Body of pancreas (tissue), 2 donors: ENCODE data around the genes RET and SYT15.

DNA sequence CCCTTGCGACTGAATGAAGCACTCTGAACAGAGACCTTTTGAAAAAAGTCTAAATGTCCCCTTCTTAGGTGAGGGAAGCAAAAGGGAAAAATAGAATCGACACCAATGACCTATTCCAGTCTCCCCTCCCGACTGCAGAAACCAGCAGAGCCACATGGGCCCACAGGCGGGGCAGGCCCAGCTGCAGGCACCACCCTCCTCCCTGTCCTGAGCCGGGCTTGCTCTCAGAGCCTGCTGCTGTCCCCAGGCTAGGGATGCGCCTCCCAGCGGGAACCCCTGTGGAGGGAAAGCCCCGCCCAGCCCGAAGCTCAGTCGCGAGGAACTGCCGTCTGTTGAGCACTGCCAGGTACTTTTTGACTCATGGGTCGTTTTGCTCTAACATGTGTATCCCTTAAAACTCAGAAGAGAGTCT is 124.6 kb upstream of the RET start:
- PRO-cap, result no peak
- RAMPAGE, long total RNA, 2 experiments, result no peak in any of the 2 experiments

DNA sequence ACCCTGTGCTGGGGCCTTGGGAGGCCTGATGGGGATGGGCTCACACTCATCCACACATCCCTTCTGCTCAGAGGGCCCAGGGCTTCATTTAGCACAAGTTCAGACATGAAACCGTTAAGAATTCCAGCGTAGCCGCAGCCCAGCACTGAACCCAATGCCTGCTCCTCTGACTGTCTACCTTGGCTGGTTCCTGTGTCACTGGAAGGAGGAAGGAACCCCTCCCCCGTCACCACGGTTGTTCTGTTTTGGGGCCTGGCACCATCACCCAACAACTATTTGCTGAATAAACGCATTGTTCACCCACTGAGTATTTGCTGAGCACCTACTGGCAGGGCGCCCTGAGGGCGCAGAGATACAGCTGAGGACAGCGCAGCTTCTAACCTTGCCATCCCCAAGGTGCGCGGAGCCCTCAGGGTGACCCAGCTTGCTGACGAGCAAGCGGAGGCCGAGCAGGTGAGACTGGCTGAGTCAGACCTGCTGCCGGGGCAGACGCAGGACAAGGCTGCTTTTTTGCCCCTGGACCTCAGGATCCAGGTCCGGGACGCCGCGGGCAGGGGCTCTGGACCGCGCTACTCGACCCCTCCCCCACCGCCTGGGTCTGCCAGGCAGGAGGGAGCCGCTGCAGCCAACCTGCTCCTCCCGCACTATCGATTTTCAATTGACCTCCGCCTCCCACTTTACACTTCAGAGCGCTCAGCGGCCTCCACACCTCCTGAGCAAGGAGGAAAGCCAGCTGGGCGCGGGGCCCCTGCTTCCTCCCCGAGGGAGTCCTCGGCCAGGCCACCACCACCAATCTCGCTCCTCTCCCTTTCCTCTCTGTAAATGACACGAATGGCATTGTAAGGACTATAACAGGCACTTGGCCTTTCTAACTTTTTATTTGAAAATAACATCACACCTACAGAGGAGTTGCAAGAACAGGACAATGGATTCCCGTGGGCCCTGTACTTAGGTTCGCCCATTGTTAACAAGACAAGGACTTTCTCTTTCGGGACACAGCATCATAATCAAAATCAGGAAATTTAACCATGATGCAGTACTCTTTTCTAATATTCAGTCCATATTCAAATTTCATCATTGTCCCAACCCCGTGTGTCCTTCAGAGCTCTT is 50.3 kb upstream of the RET start:
- PRO-cap, result no peak
- RAMPAGE, long total RNA, 2 experiments, result no peak in any of the 2 experiments

GRCh38 chr10:43076831-43077698 is at the start of gene RET:
Gene RET, plus strand, starts transcription at chr10:43077069.
- PRO-cap, result bidirectional peak, plus-strand start at chr10:43077069, minus-strand start at chr10:43076940
- RAMPAGE, long total RNA, 2 experiments, result no peak in any of the 2 experiments

DNA sequence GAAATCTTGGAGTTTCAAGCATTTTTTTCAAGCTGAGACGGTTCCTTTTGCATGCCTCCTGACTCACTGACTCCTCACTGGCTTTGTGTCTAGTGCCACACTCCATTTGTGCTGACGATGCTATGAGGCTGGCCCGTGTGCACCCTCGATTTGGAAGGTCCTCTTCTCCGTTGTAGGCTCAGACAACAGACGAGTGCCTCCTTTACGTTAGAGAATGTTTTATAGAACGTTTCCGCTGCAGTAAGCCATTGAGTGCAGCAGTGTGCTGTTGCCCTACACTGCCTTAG is 10.8 kb upstream of the CSGALNACT2 start:
- PRO-cap, result no peak
- RAMPAGE, long total RNA, 2 experiments, result no peak in any of the 2 experiments

GRCh38 chr10:43192921-43193384 is 54.7 kb downstream of the CSGALNACT2 start:
- PRO-cap, result no peak
- RAMPAGE, long total RNA, 2 experiments, result no peak in any of the 2 experiments

GRCh38 chr10:43391345-43392081 is 17.5 kb downstream of the HNRNPF start:
- PRO-cap, result no peak
- RAMPAGE, long total RNA, 2 experiments, result no peak in any of the 2 experiments

- PRO-cap, result no peak
- RAMPAGE, long total RNA, 2 experiments, result no peak in any of the 2 experiments
Observed at GRCh38 chr10:43417893-43418703, 9.1 kb upstream of the HNRNPF start.

DNA sequence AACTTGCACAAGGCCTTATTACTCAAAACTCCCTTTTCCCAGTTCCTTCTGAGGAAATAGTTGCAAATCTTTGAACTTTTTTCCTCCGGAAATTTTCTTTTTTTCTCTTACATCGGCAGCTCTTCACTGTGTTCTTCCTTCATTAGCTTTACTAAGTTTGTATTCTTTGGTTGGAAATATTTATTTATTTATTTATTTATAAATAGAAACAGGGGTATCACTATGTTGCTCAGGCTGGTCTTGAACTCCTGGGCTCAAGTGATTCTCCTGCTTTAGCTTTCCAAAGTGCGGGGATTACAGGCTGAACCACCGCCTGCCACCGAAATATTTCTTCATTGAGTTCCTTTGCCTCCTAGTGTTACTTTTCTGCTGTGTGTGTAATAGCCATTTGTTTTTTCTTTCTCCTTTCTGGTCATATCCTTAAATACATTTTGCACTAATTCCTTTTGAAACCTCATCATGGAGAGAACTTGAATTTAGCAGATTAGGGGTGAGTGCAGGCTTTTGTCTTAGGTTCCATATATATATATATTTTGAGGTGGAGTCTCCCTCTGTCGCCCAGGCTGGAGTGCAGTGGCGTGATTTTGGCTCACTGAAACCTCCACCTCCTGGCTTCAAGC is 868 bp downstream of the ZNF487 start:
- PRO-cap, result no peak
- RAMPAGE, long total RNA, 2 experiments, result no peak in any of the 2 experiments

DNA sequence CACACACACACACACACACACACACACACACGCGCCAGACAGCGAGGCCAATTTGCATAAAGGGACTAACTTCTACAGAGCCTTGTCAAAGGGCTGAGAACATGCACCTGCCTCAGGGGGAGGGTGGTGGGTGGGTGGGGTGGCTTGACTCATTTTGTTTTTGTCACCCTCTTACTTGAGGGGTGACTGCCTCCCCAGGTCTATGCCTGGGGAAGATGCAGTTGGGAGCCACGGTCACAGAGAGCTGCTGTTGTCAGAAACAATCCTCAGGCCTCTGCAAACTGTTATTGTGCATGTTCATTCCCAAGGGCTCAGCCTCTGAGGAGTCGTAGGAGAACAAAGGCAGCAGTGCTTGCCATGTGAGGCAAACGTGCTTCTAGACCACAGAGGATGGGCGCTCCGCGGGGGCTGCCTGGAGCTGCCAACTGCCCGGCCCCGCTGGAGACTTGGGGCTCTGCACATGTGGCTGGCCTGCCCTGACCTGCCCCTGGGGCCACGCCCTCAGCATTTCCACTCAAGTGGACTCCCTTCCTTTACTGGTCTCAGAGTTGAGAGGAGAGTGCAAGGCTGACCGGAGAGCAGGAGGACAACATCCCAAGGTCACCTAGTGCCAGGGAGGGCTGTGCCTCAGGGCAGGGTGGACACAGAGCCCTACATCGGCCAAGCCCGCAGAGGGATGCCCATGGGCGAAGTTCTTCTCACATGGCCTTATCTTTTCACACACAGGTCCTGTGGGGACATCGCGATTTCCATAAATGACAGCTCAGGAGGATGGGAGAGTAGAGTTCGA is 222.2 kb upstream of the ZNF32 start:
- PRO-cap, result no peak
- RAMPAGE, long total RNA, 2 experiments, result no peak in any of the 2 experiments

DNA sequence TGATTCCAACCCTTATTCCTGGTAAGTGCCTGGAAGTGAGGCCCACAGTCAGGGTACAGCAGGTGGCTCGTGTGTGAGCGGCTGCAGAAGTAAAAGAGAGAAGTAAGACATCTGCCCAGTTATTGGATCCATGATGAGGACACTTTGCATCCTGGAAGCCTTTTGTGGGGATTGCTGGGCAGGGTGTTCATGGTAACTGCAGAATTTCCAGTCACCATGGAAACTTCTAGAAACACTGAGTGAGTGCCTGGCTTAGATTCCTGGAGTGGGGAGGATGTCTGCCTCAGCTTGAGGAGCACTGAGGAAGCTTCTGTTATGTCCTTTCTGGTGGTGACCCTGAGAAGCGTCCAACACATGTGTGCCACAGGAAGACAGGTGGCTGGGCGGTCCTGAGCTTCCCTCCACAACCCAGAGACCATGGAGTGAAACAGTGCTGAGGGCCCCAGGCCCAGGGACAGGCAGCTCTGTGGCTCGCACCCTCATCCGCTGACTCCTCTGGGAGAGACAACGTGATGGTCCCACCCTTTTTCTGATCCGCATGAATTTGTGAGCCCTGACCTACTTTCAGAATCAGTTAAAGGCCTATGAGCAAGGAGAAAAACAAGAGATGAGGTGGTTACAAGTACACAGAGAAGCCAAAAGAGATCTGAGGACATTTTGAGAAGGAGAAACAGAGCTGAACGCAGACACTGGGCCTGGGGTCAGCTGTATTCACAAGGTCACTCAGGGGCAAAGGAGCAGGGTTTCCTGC is 191.9 kb upstream of the CXCL12 start:
- PRO-cap, result no peak
- RAMPAGE, long total RNA, 2 experiments, result no peak in any of the 2 experiments

DNA sequence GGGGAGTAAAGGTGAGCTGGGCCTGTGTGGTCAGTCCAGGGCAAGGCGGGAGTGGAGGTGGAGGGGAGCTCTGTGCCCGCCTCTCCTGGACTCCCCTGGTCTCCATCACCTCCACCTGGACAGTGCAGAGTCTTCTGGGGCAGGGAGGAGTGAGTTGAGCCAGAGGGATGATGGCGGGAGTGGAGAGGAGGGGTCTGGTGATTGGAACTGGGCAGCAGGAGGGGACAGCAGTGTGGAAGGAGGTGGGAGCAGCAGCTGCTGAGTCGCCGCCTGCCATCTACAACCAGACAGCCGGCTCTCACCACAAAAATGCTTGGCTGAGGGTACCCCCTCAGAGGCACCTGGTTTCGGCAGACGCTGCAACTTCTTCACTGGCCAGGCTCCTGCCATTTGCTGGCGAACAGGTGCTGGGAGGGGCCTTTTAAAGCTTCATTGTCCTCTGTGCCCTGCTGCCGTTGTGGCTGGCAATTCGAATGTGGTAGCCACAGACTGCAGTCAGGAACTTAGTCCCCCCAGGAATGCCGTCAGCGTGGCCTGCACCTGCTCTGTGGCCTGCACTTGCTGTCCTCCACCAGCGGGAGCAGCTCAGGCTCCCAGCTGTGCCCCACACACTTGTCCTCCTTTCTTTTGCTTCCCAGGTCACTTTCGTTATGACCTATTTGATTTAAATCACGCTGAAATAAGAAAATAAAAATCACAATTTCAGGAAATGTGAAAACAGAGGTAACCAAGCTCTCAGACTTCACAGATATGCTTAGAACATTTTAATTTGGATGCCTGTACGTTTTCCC is 3.6 kb downstream of the RASSF4 start:
- PRO-cap, result bidirectional peak, plus-strand start at position 467 of the sequence, minus-strand start at position 457 of the sequence
- RAMPAGE, long total RNA, 2 experiments, result no peak in any of the 2 experiments

DNA sequence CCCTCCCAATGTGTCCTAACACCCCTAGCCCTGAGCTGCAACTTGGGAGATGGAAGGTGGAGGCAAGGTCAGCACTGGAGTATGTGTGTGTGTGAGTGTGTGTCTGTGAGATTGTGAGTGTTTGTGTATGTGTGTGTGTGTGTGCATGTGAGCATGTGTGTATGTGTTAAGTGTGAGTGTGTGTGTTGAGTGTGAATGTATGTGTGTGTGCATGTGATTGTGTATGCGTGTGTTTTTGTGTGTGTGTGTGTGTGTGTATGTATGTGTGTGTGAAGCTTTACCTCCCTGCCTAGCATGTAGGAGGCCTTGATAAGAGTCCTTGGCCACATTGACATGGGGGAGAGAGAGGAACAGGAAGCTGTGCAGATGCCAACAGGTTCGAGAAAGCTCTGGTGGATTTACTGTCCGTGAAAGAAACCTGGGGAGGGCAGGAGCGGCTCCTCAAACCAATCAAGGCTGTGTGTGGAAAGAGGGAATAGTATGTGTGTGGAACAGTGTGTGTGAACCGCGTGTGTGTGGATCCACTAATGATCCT is 9.3 kb downstream of the RASSF4 start:
- PRO-cap, result no peak
- RAMPAGE, long total RNA, 2 experiments, result no peak in any of the 2 experiments

DNA sequence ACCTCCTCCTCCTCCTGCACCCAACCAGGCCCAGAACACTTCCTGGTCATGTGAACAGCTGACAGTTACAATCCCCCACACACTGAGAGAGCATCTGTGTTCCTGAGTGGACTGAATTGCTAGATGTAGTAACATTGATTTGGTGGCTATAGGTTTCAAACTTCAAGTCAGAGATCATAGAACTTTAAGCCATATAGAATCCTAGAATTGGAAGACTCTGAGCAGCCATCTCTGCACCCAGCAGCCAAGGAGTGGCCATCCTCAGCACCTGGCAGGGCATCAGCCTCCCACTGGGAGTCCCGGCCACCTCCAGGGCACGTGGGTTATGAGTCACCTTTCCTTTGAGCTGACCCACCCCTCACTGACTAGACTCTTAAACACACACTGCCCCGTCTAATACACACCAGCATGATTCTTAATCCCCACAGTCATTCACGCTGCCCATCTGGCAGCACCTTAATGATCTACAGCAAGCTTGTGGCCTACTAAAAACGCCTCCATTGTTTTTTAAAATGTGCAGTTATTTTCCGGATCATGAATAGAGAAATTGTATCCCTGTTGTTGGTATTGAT is 52.1 kb downstream of the ALOX5 start:
- PRO-cap, result bidirectional peak, plus-strand start at position 406 of the sequence, minus-strand start at position 270 of the sequence
- RAMPAGE, long total RNA, 2 experiments, result no peak in any of the 2 experiments

GRCh38 chr10:45460879-45461689 is 74.1 kb downstream of the MARCHF8 start:
- PRO-cap, result no peak
- RAMPAGE, long total RNA, 2 experiments, result no peak in any of the 2 experiments

DNA sequence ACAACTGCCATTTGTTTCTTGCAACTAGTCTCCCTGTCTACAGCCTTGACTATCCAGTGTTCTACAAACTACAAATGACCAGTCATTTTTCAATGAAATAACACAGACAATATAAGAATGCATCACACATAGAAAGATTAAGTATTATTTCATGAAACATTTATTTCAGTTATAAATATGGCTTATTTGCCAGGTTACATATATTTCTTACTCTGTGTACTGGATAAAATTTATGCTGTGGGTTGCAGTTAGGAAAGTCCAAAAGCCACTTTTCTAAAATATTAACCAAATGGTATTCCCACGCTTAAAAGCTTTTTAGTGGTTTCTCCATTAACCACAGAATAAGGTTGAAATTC is 2.6 kb upstream of the TIMM23 start:
- PRO-cap, result no peak
- RAMPAGE, long total RNA, 2 experiments, result no peak in any of the 2 experiments

- PRO-cap, result no peak
- RAMPAGE, long total RNA, 2 experiments, result no peak in any of the 2 experiments
Observed at GRCh38 chr10:45998105-45998976, 26.1 kb downstream of the TIMM23 start.

DNA sequence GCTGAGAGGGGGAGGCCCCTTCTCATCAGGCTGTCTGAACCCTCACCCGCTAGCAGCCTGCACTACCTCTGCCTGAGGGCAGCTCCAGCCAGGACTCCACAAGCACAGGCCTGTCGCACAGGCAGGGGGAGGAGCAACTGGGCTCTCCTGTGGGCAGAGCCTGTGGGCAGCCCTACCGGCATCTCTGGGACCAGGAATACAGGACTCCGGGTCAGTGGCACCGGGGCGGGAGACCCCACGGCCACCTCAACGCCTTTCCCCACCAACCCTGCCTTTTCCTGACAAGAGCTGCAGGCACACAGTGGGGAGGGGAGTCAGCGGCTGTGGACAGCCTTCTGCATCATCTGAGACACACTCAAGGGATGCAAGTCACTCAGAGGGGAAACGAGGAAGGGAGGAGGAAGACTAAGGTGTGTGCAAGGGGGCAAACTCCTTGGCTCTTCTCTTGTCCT is 49.4 kb upstream of the MSMB start:
- PRO-cap, result no peak
- RAMPAGE, long total RNA, 2 experiments, result no peak in any of the 2 experiments

GRCh38 chr10:46555781-46556068 is 733 bp downstream of the GPRIN2 start:
- PRO-cap, result no peak
- RAMPAGE, long total RNA, 2 experiments, result no peak in any of the 2 experiments

- PRO-cap, result no peak
- RAMPAGE, long total RNA, 2 experiments, result no peak in any of the 2 experiments
Observed at GRCh38 chr10:46578900-46579219, at the start of gene SYT15. Gene SYT15, plus strand, starts transcription at chr10:46579128.

GRCh38 chr10:46786493-46787624 is 124.4 kb upstream of the PTPN20 start:
- PRO-cap, result bidirectional peak, plus-strand start at chr10:46786884, minus-strand start at chr10:46786780
- RAMPAGE, long total RNA, 2 experiments, result start-site peak on the plus strand in 2 of 2 experiments, at chr10:46786864-46786876 at its widest, 83 to 111 reads per replicate; start-site peak on the minus strand in 2 of 2 experiments, at chr10:46786776-46786831 at its widest, 13 to 14 reads per replicate